Neural cell (in vitro differentiated cells): ENCODE measurements around a stretch of chr2.

GRCh38 chr2:234269746-234270276, 219.3 kb downstream of the SPP2 start:
- RAMPAGE, long total RNA, result no peak

GRCh38 chr2:234289144-234289409, 207.8 kb downstream of the ARL4C start:
- RAMPAGE, long total RNA, result no peak

DNA sequence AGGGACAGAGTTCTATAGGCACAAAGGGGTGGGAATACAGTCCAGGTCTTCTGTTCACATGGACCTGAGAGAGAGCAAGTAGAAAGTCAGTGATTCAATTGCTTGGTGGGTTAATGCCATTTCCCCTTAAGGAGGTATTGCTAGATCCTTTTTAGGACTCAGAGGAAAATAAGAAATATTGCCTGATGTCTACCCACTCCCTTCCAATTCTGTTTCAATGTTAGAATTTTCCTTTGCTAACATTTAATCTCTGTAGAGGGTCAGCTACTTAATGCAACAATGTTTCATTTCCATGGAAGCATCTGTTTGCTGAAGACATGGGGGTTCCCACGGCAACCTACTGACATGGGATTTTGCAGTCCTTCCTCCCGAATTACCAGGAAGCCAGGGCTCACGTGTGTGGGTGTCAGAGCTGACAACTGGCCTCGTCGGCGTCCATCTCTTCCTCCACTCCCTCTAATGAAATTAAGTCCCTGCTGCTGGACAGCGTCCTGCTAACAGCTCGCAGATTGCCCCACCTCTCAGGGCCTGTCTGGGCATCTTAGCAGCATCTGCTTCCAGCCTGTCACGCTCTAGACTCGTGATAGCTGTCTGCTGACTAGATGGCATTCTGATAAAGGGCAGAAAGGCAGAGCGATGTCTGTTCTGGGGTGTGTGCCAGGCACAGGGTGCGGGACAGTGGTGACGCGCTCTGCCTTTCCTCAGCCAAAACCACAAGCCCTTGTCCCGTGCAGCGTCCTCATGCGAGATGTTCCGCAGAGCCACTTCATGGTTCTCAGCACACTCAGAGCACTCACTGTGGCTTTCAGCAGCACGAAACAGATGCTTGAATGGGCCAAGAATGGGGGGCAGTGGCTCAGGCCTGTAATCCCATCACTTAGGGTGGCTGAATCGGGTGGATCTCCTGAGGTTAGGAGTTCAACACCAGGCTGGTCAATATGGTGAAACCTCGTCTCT, 161.2 kb downstream of the ARL4C start:
- RAMPAGE, long total RNA, result no peak

DNA sequence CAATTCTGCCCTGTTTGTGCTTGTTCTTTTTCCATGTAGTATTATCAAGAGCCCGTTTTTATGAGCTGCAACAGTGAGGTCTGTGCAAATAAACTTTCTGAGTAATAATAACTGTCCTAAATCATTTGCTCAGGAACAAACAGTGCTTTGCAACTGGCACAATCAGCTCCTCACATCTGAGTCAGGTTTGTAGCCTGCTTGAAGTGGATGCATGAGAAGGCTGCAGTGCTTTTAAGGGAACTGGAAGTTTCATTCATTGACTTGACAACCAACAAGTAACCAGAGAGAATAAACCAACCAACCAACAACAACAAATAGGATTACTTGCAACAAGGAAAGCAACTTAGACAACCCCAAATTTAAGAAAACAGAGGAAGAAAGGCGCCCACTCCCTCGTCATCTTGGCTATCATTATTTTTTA, 127.9 kb downstream of the ARL4C start:
- RAMPAGE, long total RNA, result no peak

DNA sequence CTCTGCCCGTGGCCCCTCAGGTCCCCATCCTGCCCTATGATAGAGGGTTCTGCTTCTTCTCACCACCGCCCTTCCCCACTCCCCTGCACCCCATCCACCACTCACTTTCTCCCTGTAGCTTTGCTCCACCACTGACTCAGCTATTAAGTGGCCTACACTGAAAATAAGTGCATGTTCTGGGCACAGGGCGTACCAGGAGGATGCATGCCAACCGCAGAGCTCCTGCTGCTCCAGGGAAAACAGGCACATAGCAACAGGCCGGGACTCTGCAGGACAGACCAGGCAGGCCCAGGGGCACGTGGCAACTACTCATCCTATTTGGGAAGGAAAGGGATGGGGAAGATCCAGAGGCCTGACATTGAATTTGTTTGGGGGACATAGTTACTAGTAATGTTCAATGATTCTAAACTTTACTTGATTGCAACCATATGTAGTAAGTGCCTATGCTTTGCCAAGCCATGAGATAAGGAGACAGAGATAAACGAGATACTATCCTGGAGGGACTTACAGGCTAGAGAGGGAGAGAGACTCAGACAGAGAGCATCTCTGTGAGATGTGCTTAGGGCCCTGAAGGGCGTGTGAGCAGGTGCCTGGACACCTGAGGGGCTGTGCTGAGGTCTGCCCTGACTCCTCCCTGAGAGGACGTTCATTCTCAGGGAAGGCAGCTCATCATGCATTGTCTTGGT, 28.3 kb downstream of the ARL4C start:
- RAMPAGE, long total RNA, result no peak

GRCh38 chr2:234495805-234496240, 1.1 kb downstream of the ARL4C start:
- RAMPAGE, long total RNA, result no peak

GRCh38 chr2:234634004-234634386, 137.1 kb upstream of the ARL4C start:
- RAMPAGE, long total RNA, result no peak

- RAMPAGE, long total RNA, result no peak
Measured at GRCh38 chr2:234769734-234770423, 181.9 kb upstream of the SH3BP4 start.

GRCh38 chr2:234952394-234953272, 816 bp downstream of the SH3BP4 start:
- RAMPAGE, long total RNA, result no peak

- RAMPAGE, long total RNA, result no peak
Measured at GRCh38 chr2:234977681-234977947, 25.8 kb downstream of the SH3BP4 start.

DNA sequence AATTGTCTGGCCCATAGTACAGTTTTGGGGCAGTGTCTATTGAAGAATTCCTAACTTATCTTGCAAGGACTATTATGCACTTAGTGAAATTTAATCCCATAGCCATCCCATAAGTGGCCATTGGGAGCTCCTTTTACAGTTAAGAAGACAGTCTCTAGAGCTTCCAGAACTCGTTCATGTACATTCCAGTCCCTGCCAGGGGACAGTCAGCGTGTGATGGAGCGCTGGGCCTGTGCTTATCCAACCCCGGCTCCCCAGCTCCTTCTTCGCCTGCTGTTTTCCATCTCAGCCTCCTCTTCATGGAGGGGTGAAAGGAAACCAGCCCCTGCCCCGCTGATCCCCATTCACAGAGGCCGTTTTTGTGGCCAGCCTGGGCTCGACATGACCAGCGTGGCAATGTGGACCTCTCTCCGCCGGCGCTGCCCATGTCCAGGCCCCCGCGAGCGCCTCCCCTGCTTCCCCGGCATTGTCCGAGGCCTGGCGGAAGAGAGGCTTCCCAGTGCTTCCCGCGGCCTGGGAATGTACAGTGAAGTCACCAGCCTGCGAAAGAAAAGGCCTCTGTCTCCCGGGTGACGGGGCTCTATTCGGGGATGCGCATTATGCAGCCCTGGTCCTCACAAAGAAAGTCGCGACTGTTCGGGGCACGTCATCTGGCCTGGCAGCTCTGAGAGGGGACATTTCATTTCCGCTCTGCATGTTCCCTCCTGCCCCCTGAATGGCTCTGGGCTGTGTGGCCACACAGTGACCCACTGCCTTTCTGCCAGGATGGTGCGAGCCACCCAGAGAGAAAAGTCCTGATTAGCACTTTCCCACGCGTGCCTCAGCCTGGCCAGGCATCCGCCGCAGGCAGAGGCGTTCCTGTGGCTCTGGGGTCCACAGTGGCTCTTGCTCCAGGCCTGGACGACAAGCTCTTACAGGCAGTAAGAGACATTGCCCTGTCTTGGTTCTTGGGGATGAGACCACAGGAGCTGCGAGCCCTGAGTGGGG, 109.3 kb upstream of the AGAP1 start:
- RAMPAGE, long total RNA, result no peak

DNA sequence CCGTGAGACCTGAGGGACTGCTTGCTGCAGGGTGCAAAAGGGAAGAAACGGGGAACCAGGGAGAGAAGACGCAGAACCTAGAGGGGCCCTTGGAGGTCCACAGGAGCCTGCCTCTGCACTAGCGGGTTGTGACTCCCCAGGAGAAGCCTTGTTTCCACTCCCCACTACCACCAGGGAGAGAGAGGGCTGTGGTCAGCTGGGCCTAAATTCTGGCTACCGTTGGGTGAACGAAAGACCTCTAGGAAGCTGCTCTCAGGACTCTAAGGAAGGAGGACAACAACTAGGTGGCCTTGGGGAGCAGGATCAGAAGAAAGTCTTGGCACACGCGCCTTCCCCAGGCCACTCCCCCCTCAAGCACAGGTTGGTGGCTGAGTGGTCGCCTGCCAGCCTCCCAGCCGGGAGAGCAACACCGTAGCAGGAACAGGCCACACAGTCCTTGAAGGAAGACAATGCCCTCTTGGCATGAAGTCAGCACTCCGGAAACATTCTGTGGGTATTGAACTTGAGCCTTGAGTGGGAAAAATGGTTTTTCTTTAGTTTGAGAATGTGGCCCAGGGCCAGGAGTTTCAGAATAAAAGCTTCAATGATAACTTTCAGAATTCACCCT, 87.5 kb upstream of the AGAP1 start:
- RAMPAGE, long total RNA, result no peak

- RAMPAGE, long total RNA, result no peak
Measured at GRCh38 chr2:235518248-235518901, 24.5 kb downstream of the AGAP1 start.

GRCh38 chr2:235628132-235628560, 134.3 kb downstream of the AGAP1 start:
- RAMPAGE, long total RNA, result no peak

DNA sequence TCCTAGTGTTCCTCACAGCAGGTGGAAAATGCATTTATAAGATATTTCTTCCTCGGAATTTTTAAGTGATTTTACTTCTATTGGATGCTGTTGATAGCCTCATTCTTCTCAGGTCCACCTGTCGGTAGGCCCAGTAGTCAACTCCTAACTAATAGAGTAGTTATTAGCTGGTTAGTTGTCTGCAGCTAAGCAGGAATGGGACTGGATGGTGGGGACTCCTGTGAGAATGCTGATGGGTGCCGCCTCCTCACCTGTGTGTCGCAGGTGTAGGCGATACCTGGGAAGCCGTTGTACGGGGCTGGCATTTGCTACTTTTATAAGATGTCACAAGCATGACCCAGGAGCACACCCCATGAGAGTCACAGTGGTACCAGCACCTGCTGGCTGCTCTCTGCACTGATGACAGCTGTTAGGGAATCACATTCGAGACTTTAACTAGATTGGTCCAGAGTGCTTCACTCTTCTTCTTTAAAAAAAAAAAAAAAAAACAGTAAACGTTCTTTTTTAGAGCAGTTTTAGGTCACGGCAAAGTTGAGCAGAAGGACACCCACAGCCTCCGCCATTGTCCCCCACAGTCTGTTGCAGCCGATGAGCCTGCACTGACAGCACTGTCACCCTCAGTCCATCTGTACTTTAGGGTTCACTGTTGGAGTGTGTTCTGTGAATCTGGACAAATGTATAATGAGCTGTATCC, 337.0 kb downstream of the AGAP1 start:
- RAMPAGE, long total RNA, result no peak

GRCh38 chr2:235908530-235909198, 259.5 kb downstream of the GBX2 start:
- RAMPAGE, long total RNA, result no peak

- RAMPAGE, long total RNA, result no peak
Measured at GRCh38 chr2:235974418-235974887, 193.7 kb downstream of the GBX2 start.

GRCh38 chr2:235975660-235976708, 192.2 kb downstream of the GBX2 start:
- RAMPAGE, long total RNA, result no peak

DNA sequence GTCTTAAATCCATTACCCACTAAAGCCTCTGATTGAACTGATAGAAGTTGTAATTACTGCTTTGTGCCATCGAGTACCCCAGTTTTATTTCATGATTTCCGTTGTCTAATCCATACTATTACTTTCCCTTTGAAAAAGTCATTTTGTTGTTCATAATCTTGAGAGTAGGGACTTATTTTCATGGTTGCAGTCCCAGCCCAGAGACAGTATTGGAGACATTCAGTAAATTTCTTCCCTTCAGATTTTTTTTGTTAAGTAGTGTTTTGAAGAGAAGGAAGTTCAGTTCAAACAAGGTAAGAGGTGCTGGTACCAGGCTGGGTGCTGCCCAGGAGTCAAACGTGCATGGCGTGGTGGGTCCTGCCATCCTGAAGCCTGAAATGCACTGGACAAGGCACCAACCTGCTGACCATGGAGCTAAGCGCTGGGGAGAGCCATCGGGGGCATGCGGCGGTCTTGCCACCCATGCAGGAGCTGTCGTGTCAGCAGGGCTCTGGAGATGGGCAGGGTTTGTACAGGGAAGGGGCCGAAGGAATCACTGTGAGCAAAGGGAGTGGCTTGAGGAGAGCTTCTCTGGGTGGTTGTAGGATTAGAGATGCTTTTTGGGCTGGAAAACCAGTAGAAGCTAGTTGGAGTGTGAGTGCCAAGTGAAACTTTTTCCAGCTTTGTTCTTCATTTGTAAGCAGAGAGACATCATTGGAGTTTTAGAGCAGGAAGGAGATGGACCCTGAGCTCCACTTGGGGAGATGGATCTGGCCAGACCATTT, 126.6 kb downstream of the GBX2 start:
- RAMPAGE, long total RNA, result no peak

DNA sequence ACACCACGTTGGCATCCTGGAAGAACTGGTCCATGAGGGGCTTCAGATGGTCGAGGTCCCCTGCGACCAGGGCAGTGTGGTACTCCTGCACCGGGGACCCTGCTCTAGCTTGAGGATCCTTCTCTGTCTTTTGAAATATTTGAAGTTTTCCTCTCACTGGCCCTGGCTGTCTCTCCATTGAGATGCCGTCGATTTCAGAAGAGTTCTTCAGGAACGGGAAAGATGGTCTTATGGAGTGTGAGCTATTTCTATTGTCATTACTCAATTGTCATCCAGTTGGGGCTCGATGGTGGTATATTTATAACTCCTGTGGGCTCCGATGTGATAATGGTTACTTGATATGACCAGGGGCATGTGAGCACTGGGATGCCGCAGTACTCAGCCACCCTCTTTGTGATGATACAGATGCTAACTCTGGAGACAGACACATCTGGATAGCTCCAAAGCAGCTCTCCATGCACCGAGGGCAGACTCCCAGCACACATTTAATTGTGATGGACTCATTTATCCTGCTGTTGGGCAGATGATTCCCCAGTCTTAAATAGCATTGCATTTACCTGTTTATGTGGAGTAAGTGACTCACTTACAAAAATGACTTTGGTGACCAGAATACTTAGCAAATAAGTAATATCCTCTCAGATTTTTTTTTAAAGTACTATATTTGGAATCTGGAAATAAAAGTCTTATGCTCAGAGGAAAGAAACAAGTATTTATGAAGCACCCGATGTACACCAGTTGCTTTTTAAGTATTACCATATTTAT, 22.7 kb downstream of the ASB18 start:
- RAMPAGE, long total RNA, result no peak